ENCODE measurements around a stretch of chr2.

DNA sequence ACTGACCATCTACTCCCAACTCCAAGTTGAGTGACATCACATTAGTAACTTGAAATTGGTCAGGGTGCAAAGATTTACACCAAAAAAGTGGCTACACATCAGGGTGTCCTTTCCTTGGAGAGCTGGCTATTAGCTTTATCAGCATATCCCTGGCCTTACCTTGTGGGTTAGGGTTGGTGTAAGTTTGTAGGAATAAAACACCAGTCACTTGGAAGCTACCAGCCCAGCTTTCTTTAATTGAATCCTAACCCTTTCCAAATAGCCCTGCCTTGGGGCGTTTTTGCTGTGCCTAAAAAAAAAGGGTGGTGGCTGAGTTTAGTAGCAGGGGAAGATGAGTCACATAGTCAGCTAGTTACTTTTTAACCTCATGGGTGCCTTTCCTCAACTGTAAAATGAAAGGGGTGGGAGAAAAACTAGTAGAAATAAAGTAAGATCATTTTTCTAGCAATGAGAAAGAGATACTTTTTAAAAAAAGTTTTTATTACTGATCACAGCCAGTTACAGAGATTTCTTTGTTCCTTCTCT is 14.1 kb downstream of the ANXA4 start:
- RRBS: no CpG with 5 or more reads among the region's 1 CpG

DNA sequence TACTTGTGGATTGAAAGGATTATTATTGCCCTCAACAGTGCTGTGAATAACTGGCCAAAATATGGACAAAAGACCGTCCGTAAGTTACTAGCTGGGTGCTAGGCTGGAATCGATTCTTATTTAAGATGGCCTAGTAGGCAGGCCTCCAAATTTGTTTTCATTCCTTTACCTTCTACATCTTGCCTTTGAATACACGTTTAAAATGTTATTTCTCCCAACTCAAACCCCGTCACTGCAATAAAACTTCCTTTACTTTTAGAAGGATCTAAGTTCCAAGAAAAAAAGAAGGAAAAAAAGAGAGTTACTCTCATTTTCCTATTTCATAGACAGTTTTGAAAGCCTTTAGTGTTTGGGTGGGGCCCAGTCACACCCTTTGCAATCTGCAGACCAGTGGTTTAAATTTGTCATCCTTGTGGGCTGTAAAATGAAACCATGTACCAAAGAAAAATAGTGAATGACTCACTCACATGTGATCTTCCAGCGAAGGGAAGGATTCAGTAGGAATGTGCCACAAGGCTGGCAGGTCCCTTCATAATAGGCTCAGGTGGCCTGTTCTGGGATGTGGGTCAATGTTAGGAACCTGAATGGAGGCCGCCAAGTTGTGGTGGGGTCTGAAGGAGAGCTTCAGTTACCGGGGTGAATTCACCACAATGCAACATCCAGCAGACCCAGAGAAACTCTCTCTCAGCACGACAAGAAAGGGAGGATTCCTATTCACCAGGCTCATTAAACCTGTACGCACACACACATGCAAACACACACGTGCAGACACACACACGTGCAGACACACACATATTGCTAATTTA is 28.3 kb downstream of the ANXA4 start:
- RRBS: no CpG with 5 or more reads among the region's 12 CpGs

DNA sequence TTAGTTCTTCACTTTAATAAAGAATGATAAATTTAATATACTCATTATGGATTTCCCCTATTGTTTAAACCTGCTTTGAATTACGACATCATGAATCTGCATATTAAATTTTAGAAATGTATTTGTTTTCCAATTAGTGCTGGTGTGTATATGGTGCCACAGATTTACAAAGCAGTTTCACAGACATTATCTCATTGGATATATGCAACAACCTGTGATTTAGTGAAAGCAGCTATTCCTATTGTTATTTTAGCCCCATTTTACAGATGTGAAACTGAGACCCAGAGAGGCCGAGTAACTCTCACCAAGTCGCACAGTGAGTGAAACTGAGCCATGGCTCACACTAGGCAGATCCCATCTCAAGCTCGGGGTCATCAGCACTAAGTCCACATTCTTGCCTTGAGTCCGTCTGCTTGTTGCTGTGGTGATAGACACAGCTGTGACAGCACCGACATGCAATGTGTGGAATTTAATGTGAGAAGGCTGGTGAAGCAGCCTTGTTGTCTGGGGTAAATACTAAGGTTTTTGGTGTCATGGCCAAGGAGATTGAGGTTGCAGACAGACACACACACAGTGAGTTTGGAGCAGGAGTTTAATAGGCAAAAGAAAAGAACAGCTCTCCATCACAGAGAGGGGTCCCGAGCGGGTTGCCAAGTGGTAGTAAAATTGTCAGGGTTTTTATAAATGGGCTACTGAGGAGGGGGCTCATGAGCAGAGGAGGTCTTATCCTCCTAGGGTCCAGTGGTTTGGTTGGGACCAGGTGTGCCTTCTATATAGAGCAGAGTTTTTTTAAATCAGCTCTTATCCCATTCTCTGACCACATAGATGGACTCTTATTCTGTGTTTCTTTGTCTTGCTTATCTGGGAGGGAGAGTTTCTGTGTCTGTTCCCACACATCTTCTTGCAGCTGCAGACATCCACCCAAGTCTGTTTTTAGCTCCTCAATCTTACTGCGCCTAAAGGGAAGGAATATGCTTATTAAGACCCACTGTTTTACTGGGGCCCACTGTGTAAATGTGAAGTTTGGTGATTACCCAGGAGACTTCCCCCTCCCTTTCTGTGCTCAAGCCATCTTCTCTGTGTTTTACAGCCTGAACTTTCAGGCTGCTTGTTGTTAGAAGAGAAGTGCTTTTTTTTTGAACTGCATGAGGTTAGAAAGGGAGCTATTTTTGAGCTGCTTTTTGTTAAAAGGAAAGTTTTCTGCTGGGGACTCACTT is 40.1 kb upstream of the GMCL1 start:
- RRBS: no CpG with 5 or more reads among the region's 9 CpGs

DNA sequence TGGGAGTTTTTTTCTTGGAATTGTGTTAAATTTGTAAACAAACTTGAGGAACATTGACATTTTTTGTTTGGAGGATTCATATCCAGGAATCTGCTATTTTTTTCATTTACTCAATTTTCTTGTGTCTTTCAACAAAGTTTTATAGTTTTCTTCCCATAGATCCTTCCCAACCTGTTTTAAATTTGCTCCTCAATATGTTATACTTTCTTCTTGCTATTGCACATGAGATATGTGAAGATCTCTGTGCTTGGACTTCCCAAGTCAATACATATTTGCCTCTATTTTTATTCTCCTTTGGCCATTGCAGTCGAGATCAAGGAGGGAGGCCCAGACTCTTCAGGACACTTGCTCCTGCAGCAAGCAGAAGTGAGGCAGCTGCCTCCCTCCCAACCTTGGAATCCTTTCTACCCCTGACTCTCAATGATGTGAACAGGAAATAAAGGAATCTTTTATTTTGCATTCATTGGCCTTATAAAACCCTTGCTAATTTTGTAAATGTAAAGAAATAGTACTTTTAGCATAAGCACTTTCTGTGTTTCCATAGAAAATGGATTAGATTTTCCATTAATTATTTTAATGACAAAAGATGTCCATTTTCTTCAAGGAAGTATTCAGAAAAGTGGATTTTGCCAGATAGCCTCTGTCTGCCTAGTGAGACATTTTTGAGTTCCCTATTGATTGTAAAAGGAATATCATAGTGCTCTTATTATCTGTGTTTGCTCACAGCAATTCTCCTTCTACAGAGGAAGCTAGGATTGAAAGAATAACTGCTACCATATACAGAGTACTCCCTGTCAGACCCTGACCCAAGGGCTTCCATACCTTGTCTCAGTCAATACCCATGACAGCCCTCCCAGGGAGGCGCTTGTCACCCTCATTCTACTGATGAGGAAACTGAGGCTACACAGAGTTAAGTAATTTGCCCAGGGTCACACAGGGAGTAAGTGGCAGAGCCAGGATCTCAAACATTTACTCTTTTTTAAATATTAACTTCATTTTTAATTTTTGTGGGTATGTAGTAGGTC is 15.4 kb downstream of the MXD1 start:
- RRBS: no CpG with 5 or more reads among the region's 2 CpGs

GRCh38 chr2:70046669-70046868 is 40.7 kb upstream of the PCBP1 start:
- RRBS: no CpG with 5 or more reads among the region's 1 CpG

GRCh38 chr2:70070713-70071134 is 16.6 kb upstream of the PCBP1 start:
- RRBS: no CpG with 5 or more reads among the region's 6 CpGs

DNA sequence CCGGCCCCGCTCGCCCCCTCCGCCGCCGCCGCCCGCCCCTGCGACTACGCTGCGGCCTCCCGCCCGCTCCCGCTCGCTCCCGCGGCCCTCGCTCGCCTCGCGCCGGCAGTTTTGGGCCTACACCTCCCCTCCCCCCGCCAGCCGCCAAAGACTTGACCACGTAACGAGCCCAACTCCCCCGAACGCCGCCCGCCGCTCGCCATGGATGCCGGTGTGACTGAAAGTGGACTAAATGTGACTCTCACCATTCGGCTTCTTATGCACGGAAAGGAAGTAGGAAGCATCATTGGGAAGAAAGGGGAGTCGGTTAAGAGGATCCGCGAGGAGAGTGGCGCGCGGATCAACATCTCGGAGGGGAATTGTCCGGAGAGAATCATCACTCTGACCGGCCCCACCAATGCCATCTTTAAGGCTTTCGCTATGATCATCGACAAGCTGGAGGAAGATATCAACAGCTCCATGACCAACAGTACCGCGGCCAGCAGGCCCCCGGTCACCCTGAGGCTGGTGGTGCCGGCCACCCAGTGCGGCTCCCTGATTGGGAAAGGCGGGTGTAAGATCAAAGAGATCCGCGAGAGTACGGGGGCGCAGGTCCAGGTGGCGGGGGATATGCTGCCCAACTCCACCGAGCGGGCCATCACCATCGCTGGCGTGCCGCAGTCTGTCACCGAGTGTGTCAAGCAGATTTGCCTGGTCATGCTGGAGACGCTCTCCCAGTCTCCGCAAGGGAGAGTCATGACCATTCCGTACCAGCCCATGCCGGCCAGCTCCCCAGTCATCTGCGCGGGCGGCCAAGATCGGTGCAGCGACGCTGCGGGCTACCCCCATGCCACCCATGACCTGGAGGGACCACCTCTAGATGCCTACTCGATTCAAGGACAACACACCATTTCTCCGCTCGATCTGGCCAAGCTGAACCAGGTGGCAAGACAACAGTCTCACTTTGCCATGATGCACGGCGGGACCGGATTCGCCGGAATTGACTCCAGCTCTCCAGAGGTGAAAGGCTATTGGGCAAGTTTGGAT is 579 bp downstream of the PCBP1 start:
- RRBS: 3% methylated on average over 30 of the region's 82 CpGs

DNA sequence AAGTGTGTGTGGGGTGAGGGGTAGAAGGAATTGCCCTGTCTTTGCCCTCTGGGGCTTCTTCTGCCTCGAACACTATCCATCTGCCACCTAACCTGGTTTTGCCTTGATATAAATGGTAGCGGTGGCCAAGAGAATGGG is 49.9 kb downstream of the C2orf42 start:
- RRBS: no CpG with 5 or more reads among the region's 2 CpGs

DNA sequence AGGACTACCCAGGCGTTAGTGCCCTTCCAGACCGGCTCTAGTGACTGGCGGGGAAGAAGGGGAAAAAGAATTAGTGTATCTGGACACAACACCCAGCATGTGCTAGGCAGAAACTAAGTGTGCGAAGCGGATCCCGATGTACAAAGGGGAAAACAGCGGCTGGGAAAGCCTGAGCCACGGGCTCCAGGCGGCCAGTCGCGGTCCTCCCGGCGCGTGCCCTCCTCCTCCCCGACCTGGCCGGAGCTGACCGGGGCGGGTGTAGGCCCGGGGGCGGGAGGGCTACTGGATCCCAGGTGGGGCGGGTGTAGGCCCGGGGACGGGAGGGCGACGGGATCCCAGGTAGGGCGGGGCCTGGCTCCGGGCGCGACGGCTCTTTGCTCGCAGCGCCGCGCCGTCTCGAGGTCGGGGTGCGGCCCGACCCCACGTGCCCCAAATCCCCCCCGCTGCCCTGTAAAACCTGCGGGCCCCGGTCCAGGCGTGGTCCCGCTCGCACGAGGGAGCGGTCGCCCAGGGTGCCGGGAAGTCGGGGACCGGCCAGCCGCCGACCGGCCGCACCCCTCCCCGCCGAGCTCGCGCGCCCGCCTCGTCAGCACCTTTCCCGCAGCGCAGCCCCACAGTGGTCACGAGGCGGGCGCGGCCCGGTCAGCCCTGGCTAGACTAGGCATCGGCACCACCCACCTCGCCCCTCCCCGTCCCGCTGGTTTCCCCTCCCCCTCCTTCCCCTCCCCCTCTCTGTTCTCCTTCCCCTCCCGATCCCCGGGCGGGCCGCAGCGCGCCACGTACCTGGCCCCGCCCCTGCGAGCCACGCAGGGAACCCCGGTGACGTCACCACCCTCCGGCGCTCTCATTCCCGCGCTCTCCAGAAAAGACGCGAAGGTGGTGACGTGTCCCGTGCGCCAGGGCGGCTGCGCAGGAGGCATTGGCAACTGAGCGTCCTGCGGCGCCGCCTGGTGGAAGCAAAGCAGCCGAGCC is 48.6 kb downstream of the C2orf42 start:
- RRBS: 1% methylated on average over 52 of the region's 102 CpGs

GRCh38 chr2:70292634-70293608 is 619 bp downstream of the SNRPG start:
- RRBS: 2% methylated on average over 16 of the region's 39 CpGs

DNA sequence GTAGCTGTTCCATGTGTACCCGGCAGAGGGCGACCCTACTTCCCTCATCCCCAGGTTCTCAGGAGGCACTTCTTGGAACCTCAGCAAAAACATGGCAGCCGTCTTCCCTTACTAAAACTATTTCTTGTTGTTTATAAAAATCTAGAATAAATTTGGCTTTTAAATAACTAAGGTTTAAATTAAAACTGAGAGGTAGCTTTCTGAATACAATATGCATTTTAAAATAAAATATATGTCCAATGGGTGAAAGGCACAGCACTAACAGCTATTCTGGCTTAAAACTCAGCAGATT is 29.5 kb downstream of the MCEE start:
- RRBS: no CpG with 5 or more reads among the region's 3 CpGs

- RRBS: no CpG with 5 or more reads among the region's 5 CpGs
Observed at GRCh38 chr2:71138357-71138794, 7.9 kb downstream of the MPHOSPH10 start.

GRCh38 chr2:71139456-71140023 is 9.1 kb downstream of the MPHOSPH10 start:
- RRBS: no CpG with 5 or more reads among the region's 2 CpGs

DNA sequence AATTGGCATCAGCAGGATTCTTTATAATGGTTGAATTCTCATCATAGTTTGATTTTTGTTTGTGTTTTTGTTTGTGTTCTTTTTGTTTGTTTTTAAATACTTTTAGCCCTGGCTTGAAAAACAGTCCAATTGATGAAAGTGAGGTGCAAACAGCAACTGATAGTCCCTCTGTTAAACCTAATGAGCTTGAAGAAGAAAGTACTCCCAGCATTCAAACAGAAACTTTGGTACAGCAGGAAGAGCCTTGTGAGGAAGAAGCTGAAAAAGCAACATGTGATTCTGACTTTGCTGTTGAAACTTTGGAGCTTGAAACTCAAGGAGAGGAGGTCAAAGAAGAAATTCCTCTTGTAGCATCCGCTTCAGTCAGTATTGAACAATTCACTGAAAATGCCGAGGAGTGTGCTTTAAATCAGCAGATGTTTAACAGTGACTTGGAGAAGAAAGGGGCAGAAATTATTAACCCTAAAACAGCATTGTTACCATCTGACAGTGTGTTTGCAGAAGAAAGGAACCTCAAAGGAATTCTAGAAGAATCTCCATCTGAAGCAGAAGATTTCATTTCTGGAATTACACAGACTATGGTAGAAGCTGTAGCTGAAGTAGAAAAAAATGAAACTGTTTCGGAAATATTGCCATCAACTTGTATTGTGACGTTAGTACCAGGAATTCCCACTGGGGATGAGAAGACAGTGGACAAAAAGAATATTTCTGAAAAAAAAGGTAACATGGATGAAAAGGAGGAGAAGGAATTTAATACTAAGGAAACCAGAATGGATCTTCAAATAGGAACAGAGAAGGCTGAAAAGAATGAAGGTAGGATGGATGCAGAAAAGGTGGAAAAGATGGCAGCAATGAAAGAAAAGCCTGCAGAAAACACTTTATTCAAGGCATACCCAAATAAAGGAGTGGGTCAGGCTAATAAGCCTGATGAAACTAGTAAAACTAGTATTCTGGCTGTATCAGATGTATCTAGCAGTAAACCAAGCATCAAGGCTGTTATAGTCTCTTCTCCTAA is 43.5 kb upstream of the DYSF start:
- RRBS: no CpG with 5 or more reads among the region's 4 CpGs

DNA sequence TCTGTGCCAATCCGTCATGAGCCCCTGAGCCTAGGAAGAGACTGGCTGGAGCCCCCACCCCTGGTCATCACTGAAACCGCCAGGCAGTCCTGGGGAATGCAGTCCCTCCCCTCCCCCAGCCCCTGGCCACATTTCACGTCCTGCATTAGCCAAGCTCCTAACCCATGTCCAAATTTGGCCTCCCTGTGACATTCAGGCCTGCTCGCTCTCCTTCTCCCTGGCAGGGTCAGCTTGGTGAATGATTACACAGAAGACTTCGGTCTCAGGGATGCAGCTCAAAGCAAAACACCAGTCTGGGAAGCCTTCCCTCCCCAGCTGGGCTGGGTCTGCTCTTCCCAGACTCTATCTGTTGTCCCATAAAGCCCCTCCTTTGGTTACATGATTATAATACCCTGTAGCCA is 10.3 kb upstream of the DYSF start:
- RRBS: no CpG with 5 or more reads among the region's 5 CpGs

GRCh38 chr2:71545201-71545724 is 78.8 kb downstream of the DYSF start:
- RRBS: no CpG with 5 or more reads among the region's 8 CpGs

GRCh38 chr2:71554008-71554569 is 87.6 kb downstream of the DYSF start:
- RRBS: no CpG with 5 or more reads among the region's 8 CpGs

GRCh38 chr2:72143916-72144256 is 3.8 kb downstream of the CYP26B1 start:
- RRBS: 97% methylated on average over 10 of the region's 30 CpGs

GRCh38 chr2:72144257-72145245 is 3.1 kb downstream of the CYP26B1 start:
- RRBS: 68% methylated on average over 32 of the region's 88 CpGs

DNA sequence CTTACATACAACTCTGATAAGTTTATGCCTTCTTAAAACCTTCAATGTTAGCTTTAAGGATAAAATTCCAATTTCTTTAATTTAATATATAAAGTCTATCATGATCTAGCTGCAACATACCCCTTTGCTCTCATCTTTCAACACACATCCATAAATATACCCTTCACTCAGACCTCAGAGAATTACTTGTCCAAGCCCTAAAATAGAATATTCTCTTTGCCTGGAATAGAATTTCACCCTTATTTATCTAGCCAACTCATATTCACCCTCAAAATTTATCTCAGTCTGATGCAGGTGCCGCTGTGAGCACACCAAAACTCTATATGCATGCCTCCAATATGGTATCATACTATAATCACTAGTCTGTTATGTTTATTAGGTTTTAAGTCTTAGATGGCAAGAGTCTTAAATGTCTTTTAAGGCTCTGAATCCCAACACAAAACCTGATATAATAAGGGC is 144.8 kb downstream of the EXOC6B start:
- RRBS: no CpG with 5 or more reads among the region's 1 CpG

All from HTR-8/SVneo (cell line).